Placental epithelial cell (primary cell): Measurements from ENCODE around the gene TTF2.

- CAGE, long polyA plus RNA = no peak
Observed at GRCh38 chr1:116556188-116557361, 14.3 kb downstream of the CD58 start.

GRCh38 chr1:116571352-116571779, 540 bp upstream of the CD58 start:
- CAGE, long polyA plus RNA = no peak

GRCh38 chr1:116710238-116710727, 42.8 kb upstream of the IGSF3 start:
- CAGE, long polyA plus RNA = no peak

GRCh38 chr1:116764374-116765002, 10.3 kb downstream of the CD2 start:
- CAGE, long polyA plus RNA = no peak

- CAGE, long polyA plus RNA = no peak
Observed at GRCh38 chr1:116825158-116826288, 71.3 kb downstream of the CD2 start.

GRCh38 chr1:116916579-116917346, 7.0 kb downstream of the PTGFRN start:
- CAGE, long polyA plus RNA = no peak

DNA sequence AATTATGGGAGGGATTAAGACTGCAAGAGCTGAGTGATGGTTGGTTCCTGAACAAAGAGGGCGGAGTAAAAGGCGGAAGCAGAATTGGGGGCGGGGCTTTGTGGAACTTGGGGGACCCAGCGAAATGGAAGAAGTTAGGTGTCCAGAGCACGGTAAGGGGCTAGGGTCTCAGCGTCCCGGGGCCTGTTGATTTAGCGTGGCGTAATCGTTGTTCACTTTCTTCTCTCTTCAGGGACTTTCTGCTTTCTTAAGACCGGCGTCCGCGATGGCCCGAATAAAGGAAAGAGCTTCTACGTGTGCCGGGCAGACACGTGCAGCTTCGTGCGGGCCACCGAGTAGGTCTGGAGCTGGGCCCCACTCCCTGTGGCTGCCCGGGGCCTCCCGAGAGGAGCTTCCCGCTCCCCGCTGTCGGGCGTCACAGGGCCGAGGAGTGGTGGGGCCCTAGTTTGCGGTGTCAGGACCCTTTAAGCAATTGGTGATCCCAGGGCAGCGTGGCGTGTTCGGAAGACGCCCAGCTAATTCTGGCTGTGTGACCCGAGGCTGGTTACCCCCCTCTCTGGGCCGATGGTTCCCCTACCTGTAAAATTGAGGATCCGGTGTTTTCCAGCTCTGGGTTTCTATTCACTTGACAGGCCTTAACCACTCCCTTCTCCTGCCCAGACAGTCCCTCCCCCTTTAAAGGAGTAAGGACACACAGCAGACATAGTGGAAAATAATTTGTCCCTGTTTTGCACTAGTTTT, at the start of gene TTF2:
TSS of gene TTF2 (plus strand) at position 104 of the 741 bp plus-strand sequence.
- CAGE, long polyA plus RNA = no peak

DNA sequence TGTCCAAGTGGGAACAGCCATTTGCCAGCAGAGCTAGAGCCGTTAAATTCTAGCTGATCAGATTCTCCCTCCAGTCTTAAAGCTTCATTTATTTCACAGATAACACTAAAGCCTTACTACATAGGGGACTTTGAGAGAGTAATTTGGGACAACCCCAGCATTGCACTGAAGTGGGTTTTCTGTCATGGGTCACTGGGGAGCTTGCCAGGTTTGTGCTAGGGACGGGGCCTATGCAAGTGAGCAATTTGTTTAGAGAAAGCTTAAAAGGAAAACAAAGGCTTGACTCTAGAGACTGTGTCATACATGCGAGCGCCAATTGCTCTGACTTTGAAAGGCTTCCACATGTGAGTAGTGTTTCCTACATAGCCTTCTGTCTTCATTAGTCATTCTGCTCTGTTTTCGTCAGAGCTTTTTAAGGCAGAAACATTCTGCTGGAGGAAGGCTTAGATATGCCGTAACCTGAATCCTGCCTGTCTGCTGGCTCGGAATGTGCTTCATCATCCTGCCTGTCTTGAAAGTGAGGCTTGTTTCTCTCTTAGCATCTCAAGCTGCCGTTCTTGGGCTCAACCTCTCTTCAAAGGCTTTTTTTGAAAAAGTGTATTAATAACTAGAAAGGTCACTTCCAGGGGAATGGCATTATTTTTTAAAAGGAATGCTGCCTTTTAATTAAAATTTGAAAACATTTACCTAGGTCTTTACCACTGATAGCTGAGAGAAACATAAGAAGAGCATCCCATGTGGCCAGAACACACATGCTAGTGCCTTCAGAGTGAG, 28.4 kb downstream of the TRIM45 start:
- CAGE, long polyA plus RNA = no peak

- CAGE, long polyA plus RNA = no peak
Observed at GRCh38 chr1:117146604-117147207, 25.2 kb upstream of the TRIM45 start.

- CAGE, long polyA plus RNA = no peak
Observed at GRCh38 chr1:117368220-117368595, 959 bp downstream of the MAN1A2 start.

GRCh38 chr1:117368665-117369096, 1.4 kb downstream of the MAN1A2 start:
- CAGE, long polyA plus RNA = no peak

- CAGE, long polyA plus RNA = no peak
Observed at GRCh38 chr1:117401931-117402571, 34.8 kb downstream of the MAN1A2 start.

GRCh38 chr1:117631972-117632707, 26.3 kb downstream of the TENT5C start:
- CAGE, long polyA plus RNA = no peak

- CAGE, long polyA plus RNA = no peak
Observed at GRCh38 chr1:117671907-117672192, 66.0 kb downstream of the TENT5C start.

- CAGE, long polyA plus RNA = no peak
Observed at GRCh38 chr1:117680226-117680580, 74.4 kb downstream of the TENT5C start.

DNA sequence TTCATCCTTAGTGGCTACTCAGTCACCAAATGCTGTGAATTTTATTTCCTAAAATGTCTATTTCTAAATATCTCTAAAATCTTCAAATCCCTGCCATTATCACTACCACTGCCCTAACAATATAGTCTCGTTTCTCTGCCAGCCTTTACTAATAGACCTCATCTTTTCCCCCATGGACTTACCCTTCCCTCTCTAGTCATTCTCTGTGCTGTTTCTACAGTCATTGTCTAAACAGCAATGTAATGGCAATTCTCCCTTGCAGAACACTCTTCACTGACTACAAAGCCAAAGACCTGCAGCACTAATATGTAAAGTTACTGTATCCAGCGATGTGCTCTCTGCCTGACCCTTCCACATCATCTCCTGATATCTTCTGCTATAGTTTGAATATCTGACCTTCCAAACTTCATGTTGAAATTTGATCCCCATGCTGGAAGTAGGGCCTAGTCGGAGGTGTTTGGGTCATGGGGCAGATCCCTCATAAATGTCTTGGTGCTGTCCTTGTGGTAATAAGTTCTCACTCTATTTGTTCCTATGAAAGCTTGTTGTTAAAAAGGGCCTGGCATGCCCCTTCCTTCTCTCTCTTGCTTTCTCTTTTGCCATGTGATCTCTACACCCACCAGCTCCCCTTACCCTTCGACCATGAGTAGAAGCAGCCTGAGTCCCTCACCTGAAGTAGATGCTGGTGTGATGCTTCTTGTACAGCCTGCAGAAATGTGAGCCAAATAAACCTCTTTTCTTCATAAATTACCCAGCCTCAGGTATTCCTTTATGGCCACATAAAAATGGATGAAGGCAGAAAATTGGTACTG, 55.4 kb downstream of the GDAP2 start:
- CAGE, long polyA plus RNA = no peak

DNA sequence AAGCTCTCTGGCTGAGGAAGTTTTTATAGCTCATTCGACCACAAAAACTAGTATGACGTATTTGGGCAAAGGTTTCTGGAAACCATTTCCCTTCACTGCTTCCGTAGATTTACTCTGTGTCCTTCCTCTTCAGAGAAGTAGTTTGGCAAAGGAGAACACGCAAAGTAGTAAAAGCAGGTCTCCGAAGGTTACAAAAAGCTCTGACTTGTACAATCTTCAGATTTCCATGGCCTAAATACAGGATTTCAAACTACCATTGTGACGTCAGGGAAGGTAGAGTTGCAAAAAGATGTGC, 145.2 kb downstream of the TBX15 start:
- CAGE, long polyA plus RNA = no peak

DNA sequence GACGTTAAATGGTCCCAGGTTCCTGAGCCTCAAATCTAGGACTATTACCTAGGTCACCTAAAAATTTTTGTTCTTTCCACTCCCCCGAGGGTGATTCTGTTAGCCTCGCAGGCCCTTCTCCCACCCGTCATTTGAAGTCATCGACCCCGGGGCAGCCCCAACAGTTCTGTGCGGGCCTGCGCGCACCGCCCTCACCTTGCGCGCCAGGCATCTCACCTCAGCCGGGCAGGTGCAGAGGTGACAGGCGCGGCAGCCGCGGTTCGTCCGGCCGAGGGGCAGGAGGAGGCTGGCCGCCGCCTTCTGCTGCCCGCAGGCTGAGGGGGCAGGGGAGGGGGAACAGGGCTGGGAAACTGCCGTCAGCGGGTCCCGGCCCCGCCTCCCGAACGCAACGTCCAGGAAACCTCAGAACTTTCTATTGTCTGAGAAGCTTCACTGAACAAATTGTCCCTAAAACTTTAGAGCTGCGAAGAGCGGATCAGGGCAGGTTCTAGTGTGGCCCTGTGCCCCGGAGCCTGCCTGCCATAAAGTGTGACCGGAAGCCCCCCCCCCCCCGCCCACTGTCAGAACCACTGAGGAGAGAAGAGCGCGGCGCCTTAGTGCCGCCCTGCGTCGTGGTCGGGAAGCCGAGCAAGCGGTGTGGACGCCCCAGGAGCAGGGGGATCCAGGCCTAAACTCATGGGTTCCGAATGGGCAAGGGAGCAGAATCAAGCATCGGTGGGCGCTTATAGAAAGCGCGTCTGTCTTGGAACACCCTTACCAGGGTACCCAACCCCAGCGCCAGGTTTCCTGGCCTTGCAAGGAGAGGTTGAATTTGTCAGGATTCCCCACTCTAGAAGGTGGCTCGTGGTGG, 13.2 kb upstream of the TBX15 start:
- CAGE, long polyA plus RNA = no peak

- CAGE, long polyA plus RNA = no peak
Observed at GRCh38 chr1:119140880-119141551, 563 bp upstream of the WARS2 start.

DNA sequence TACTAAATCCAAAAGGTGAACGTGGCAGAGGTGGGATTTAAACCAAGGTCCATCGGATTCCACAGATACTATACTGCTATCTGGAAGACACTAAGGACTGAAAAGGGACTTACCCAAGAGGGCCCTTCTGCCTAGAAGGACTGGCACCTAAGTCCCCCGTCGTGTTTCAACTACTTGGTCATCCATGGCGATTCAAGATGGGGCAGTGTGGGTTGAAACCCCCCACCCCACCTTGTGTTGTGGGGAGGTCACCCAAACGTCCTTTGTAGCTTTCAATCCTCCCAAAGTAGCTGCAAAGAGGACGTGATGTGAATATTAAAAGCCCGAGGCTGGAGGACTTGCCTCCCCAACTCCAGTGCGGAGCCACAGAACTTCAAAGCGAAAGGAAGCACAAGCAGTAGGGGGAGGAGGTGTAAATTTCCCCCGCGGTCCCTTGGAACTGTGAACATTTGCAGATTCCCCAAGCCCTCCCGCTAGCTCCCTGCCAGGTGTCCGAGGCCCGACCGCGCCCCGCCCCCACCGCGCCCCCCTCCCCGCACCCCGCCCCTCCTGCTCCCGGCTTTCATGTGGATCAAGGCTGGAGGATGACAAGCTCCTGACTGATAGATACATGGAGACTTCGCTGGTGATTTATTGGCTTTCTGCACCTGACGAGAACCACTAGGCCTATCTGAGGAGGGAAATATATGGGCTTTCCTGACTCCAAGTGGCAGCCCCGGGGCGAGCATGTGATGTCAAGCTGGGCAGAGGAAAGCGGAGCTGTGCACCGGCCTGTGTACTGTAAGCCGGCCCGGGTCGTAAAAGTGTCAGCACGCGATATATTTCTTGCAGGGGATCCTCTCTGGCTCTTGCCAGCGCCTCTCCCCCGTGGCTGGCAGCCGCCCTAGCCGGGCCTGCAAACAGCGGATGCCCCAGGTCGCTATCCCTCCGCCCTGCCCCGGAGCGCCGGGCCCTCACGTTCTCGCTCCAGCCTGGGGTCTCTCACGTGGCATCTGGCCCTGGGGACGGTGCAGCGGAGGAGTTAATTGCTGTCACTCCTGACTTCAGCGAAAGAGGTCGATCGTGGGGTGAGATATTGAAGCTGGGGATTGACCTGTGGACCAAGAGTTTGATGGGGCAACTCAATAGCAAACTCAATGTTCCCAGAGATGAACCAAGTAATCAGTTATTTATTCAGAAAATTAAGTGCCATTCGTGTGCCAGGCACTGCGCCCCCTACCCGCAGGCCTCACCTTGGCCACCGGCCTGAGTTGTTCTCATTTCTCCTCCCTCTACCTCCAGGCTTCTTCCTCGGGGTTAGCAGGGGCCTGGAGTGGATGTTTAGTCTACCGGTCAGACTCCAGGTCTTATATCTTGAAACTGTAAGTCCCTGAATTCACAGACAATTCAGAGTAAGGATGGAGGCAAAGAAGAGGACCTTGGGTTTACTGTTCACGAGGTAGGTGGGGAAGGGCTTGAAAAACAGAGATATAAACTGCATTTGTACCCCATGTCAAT, 41.2 kb upstream of the HAO2 start:
- CAGE, long polyA plus RNA = no peak